Endothelial cell (in vitro differentiated cells): Measurements from ENCODE around the gene CCNG2.

GRCh38 chr4:76781662-76782264 is 116.2 kb downstream of the SOWAHB start:
- PRO-cap: bidirectional peak, plus-strand start at chr4:76782166, minus-strand start at chr4:76782033

DNA sequence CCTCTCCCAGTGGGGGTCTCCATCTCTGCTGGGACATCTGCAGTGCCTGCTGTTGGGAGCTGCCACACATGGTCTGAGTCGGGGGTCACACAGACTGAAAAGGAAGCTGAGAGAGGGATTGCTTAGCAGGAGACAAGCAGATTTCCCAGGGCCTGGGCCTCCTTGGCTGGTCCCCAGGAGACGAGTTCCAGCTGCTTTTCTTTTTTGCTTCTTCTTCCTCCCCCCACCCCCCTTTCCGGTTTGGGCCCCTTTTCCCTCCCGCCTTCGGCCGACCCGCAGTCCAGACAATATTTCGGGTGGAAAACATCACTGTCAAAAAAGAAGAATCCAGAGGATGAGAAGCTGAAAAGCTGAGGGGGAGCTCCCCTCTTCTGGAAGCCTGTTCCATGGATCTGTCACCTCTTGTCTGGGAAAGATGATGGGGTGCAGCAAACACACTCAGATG is 85.8 kb downstream of the SOWAHB start:
- PRO-cap: no peak

GRCh38 chr4:76909373-76909574 is 11.3 kb upstream of the SOWAHB start:
- PRO-cap: no peak

DNA sequence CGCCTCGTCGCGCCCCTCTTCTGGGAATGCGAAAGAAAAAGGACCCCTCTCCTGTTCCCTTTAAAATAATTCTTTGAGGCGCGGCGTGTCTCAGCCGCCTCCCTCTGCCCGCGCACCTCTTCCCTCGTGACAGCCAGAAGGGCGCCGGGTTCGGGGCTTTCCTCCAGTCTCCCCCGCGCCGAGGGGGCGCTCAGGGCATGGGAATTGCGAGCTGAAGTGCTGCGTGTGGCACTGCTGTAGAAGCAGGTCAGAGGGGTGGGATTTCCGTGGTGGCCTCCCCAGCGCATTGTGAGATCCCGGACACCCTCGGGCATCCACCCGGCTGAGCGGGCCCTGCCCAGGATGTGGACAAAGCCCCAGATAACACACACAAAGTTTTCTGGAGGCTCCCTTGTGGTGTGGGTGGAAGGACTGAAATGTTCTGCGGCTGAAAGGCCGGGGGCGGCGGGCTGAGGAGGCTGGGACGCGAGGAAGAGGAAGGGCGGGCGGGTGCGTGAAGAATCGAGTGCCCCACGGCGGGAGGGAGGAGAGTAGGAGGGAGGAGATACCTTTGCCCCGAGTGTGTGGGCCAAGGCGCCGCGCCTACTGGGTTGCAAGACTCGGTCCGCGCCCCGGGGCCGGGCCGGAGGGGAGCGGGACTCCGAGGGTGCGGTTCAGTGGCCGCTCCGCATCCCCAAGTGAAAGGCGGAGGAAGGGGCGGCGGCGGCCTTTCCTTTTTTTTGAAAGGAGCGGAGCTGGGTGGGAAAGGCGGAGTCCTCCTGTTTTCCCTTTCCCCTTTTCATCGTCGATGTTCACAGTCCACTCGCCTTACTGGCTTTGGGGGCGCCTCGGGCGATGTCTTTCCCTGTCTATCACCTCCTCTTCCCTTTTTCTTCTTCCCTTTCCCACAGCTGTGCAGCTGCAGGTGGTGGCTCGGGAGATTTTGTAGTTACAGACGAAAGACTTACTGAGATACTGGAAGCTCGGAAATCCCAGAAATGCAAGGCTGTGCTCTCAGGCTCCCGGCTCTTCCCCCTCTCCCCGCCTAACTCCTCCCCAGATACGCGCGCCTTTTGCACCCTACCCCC is 917 bp downstream of the SEPTIN11 start:
- PRO-cap: bidirectional peak, plus-strand start at position 231 of the sequence, minus-strand start at position 242 of the sequence; bidirectional peak, plus-strand start at position 801 of the sequence, minus-strand start at position 679 of the sequence

DNA sequence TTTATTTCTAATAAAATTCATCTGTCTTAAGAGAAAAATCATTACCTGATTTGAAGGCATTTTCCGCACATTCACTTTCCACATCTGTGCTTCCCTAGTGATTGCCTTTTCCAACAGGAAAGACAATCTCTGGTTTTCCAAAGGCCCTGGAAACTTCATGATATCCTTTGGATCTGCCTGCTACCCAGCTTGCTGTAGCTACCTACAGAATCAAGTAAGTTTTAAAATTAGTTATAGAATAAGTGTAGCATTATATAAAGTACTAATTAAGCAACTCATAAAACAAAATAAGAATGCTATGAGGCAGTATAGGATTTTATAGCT is 9.6 kb downstream of the CCNI start:
- PRO-cap: no peak

DNA sequence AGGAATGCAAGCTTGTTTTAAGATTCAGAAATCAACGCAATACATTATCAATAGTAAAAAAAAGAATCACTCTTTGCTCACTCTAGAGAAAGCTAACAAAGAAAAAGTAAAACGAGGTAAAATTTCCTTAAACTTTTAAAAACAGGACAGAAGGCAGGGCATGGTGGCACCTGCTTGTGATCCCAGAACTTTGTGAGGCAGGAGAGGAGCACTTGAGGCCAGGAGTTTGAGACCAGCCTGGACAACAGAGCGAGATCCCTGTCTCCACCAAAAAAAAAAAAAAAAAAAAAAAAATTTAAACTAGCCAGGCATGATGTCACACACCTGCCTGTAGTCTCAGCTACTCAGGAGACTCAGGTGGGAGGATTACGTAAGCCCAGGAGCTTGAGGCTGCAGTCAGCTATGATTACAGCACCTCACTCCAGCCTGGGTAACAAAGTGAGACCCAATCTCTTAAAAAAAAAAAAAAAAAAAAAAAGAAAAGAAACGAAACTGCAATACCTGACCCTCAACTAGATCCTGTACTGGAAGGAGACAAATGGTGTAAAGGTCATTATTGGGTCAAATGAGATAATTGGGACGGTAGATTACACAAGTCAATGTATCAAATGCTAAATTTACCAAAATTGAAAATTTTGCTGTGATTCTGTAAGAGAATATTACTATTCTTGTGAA is 3.5 kb downstream of the CCNI start:
- PRO-cap: no peak

GRCh38 chr4:77156482-77157428 is at the start of gene CCNG2:
CCNG2 (plus strand) TSS chr4:77157207.
- PRO-cap: bidirectional peak, plus-strand start at chr4:77156855, minus-strand start at chr4:77156676; bidirectional peak, plus-strand start at chr4:77157246, minus-strand start at chr4:77157058

GRCh38 chr4:77618464-77619140 is 13.0 kb downstream of the CXCL13 start:
- PRO-cap: unidirectional peak, plus-strand start at chr4:77618984

- PRO-cap: no peak
These were observed 1.1 kb downstream of the CNOT6L start for GRCh38 chr4:77818101-77818479.

DNA sequence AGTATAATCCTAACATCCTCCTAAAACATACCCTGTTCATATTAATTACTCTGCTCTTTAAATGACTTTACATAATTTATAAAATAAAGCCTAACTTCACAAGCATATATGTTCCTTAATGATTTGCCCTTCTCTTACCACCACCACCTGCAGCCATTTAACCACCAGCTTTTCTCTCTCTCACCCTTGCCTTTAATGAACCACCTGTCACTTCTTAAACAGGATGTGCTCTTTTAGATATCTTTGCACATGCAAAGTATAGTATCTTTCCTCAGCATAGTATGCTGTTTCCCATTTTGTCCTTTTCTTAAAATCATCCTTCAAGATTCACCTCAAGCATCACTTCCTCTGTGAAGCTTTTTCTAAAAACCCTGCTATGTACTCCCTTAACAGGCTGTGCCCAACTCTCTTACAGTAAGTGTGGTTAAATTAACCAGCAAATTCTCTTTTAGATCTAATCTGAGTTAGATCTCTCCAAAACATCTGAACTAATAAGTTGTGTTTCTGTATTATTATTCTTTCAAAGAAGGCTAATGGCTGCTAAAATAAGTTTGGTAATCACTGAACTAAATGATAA is 8.2 kb upstream of the CNOT6L start:
- PRO-cap: no peak

DNA sequence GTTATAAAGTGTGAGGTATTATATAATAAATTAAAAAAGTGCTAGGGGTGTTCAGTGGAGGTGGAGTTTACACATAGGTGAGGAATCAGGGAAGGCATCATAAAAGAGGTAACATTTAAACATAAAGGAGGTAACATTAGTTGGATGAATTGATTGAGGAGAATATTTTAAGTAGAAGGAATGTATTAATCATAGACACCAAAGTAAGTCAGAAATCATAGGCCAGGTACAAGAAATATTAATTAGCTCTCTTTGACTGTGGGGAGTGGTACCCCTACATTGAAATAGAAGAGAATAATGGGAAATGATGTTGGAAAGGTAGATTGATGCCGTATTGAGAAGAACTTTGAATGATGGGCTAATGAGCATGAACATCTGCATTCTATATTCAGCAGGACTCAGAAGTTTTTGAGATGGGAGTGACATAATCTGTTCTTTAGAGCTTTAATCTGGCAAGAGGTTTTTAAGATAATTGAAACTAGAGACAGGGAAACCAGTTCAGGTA is 32.2 kb downstream of the MRPL1 start:
- PRO-cap: no peak

DNA sequence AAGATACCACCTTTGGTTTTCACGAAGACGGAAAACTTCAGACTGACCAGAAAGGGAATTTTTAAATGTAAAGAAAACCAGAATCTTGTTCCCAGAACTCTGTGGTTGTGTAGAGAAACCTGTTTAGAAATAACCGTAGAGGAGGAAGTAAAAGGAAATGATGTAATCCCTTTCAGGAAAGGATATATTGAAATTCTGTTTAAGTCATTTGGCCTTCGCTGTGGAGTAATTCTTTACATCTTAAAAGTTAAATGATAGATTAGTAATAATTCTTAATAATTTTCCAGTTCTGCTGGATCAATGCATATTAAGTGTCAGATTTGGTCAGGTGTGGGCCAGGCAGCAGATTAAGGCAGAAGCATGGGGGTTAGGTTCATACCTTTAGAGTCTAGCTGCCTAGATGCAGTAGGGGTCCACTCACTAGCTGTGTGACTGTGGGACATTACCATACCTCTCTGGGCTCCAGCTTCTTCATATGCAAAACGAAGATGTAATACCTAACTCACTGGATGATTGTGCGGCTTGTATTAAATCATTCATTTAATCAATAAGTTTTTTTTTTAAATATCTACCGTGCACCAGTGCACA is 1.3 kb downstream of the ANXA3 start:
- PRO-cap: bidirectional peak, plus-strand start at position 190 of the sequence, minus-strand start at position 131 of the sequence

DNA sequence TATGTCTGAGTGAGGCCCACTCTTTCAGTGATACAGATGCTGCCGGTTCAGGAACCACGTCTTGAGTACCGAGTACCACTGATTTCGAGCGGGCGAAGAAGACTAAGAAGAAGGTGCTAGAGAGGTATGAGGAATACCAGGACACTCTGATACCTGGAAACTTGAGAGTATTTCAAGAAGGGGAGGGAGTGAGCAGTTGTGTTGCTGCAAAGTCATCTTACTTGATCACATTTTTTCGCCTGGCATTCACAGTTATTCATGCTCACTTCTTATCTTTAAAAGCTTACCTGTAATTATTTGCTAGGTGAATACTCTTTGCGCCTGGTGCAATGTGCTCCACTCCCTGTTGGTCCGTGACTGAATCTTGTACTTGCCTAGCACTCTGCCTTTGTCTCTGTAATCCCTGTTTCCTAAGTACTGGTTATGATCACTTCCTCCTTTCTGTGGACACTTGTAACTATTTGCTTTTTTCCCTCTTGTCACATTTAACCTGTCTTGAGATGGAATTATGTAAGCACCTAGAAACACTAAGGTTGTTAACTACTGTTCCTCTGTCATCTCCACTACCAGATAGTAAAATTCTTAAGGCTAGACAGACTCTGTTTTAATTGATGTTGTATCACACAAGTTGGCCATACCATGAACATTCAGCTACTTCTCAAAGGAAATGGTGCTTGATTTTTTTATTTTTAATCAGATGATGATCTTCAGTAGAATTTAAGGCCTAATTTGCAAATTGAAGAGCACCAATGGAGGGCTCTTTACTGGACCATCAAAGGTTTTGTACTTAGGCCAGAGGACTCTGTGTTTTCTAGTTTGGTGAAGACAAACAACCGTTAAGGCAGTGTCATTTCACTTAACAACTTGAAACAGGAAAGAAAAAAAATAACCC is 5.9 kb downstream of the BMP2K start:
- PRO-cap: no peak

- PRO-cap: no peak
These were observed 60.6 kb downstream of the PAQR3 start for GRCh38 chr4:78878491-78879107.

- PRO-cap: no peak
These were observed 28.8 kb downstream of the PAQR3 start for GRCh38 chr4:78910153-78911208.

- PRO-cap: no peak
These were observed 144.2 kb upstream of the PAQR3 start for GRCh38 chr4:79083422-79083875.

DNA sequence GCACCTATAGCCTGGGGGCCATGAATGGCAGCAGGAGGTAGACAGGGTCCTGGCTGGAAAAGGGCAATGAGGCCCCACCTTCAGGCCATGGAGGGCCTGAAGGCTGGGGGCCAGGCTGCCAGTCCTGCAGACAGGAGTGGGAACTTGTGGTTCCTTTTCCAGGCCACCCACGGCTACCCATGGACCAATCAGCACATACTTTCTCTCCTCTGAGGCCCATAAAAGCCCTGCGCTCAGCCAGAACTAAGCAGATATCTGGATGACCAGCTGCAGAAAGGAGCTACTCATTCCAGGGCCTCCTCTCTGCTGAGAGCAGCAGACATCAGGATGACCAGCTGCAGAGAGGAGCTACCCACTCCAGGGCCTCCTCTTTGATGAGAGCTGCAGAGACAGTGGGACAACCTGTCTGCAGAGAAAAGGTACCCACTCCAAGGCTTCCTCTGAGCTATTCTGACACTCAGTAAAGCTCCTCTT is 67.2 kb downstream of the NAA11 start:
- PRO-cap: no peak

GRCh38 chr4:80070251-80071268 is 2.5 kb downstream of the ANTXR2 start:
- PRO-cap: no peak

- PRO-cap: no peak
These were observed 58.5 kb upstream of the PRDM8 start for GRCh38 chr4:80138778-80139250.

GRCh38 chr4:80572462-80572662 is 236.8 kb downstream of the CFAP299 start:
- PRO-cap: no peak